T47D (cell line): ENCODE measurements around a stretch of chr6.

DNA sequence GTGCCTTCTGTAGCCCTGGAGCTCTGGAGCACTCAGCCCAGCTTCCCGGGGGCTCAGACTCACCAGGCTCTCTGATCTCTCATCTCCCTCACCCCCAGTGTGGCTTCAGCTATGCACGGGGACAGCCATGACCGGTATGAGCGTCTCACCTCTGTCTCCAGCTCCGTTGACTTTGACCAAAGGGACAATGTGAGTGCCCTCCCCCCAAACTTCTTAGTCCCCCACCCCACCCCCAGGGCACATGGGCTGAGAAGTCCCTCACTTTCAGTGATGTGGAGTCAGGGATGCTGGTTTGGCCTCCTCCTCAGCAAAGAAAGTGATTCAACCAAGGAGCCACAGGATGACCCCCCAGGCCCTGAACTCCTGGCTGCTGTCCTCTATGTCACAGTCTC, 8.9 kb downstream of the TMEM63B start:
- RRBS: 92% methylated on average over 3 of the region's 5 CpGs

GRCh38 chr6:44221149-44222175, 1.9 kb upstream of the SLC29A1 start:
- RRBS: no CpG with 5 or more reads among the region's 5 CpGs

- RRBS: 2% methylated on average over 4 of the region's 41 CpGs
Measured at GRCh38 chr6:44237853-44238549, 8.9 kb upstream of the HSP90AB1 start.

GRCh38 chr6:44260363-44261040, 3.2 kb upstream of the SLC35B2 start:
- RRBS: no CpG with 5 or more reads among the region's 4 CpGs

GRCh38 chr6:44275780-44276461, 5.7 kb downstream of the TMEM151B start:
- RRBS: 79% methylated on average over 22 of the region's 85 CpGs

DNA sequence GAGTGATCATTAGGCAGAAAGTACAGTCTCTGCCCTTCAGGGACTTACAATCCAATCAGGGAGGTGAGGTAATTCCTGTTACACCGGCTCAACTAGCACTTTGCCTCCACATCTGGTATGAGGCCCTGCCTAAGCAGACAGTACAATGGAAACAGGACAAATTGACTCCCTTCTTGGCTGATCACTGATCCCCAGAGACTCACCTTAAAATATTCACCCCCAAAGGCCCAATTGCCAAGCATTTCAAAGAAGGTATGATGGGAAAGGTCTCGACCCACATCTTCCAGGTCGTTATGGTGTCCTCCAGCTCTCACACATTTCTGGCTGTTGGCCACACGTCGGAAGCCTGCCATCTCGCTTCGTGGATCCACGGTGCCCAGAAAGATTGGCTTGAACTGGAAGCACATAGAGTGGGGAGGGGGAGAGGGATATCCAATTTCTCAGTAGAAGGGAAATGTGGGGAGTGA, 1.2 kb downstream of the AARS2 start:
- RRBS: no CpG with 5 or more reads among the region's 8 CpGs

DNA sequence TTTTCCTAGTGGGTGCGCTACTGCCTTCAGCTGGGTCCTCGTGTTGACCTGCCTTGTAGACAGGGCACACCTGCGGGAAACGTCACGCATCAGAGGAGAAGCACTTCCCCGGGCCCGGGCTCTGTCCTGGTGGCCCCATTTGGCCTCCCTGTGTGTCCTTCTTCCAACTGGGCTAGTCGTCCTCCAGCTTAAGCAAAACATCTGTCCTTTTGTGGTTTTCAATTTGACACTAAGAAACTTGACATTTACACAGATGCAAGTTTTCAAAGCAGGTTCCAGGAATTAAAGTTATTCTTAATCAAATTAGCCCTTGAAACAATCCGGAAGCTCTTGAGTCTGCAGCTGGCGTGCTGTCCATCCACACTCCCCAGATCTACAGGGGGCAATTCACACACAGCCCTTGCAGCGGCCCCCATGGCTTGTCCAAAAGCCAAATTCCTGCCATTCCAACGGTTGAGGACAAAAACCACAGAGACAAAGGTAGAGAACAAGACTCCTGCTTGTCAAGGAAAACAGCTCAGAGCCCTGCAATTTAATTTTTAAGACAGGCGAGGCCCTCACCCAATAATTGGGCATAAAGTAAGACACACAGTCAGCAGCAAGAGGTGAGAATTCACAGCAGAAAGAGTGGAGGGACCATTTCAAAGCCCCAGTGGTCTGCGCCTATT, 275.2 kb downstream of the CDC5L start:
- RRBS: no CpG with 5 or more reads among the region's 14 CpGs

DNA sequence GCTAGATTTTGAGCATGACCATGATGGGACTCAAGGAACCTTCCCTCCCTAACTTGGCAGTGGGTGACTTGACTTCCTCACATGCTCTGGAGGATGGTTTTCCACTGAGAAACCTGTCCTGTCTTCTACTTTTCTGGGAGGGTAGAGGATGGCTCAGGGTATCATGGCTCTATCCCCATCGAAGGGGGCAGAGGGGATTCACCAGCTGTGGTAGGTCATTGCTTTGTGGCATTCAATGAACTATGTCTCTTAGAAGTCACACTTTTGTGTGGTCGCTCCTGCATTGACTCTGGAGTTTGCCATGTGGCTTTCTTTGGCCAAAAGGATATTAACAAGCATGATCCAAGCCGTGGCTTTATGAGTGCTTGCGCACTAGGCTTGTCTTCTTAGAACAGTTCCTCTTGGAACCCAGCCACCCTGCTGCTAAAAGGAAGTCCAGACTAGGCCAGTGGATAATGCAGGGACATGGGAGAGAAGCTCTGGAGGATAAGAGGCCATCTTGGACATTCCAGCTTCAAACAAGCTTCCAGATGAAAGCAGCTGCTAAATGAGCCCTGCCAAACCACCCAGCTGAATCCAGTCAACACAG, 346.2 kb downstream of the CDC5L start:
- RRBS: no CpG with 5 or more reads among the region's 4 CpGs

- RRBS: no CpG with 5 or more reads among the region's 23 CpGs
Measured at GRCh38 chr6:45421389-45421813, 43.7 kb upstream of the SUPT3H start.

DNA sequence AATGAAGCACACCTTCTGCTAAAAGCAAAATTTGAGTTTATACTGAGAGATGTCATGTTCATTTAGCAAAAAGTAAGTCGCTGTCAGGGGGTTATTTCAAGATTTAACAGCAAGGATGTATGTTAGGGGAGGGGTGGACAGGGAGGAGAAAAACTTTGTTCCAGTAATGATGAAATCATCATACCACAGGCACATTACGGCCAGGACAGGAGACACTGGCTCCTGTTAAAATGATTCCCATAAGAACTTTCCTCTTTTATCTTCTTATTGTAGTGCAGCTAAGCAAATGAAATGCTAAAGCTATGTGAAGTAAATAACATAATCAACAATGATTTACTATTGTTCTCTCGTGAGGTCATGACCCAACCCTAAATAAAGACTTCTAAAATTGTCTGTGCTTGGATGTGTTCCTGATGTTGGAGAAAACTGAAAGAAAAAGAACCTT, 59.5 kb upstream of the SUPT3H start:
- RRBS: no CpG with 5 or more reads among the region's 3 CpGs

DNA sequence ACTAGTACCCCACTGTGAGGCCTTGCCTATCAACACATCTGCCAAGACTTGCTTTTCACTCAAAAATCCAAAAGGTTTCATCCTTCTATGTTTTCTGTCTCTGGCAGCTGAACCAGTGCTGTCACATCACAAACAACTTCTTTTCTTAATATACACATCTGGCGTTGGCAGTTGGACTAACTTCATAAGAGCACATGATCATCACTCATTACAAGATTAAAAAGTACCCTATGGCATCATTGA, 64.0 kb upstream of the SUPT3H start:
- RRBS: no CpG with 5 or more reads among the region's 1 CpG

DNA sequence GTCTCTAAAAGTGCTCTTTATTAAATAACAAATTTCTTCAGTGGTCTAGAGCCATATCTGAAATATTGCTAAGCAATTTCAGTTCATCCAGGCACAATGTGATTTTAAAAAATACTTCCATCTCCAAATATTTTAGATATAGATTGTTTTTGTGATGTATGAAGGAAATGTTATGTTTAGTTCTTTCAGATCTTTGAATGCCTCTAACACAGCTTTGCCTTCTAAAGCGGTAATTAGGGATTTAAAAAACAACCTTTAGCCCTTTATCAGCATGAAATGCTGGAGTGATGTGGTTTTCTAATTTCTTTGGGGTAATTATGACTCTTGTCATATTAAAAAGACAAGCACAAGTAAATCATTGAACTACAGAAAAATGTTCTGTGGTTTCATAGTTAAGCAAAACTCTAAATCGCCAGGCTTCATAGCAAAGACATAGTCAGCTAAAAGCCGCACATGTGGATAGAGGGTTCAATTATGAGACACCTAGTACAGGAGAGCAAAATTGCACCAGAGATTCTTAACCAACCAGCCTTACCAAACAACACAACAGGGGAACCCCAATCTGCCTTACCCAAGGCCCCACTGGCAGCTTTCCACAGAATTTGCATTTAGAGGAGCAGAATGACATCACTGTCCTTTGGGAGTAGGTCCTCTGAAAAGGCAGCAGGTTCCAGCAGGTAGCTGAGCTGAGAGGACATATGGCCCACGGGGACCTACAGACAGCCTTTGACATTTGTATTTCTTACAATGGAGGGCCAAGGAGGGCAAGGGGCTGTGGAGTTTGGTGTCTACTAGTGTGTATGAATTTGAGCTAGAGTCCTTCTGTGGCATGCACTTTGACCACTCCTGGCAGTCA, 170.8 kb upstream of the SUPT3H start:
- RRBS: no CpG with 5 or more reads among the region's 4 CpGs

- RRBS: no CpG with 5 or more reads among the region's 1 CpG
Measured at GRCh38 chr6:46051637-46052341, 36.1 kb upstream of the CLIC5 start.

DNA sequence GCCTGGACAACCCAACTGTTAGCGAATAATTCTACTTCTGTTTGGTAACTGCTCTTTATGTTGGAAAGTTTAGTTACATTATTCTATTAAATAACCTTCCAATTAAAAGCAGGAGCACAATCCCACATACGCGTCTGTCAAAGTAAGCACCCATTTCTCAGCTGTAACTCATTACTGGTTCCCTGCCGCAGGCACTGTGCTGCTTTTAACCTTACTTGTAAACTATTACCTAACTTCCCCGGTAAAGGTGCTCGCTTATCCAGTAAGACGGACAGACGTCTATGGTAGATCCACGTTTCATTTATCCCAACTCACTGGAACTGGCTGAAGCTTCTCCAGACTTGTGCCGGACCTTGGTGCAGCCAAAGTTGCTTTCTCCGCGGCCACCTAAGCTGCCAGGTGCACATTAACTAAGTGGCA, 504 bp upstream of the ENPP4 start:
- RRBS: 2% methylated on average over 6 of the region's 12 CpGs

- RRBS: no CpG with 5 or more reads among the region's 5 CpGs
Measured at GRCh38 chr6:46130711-46131070, 902 bp downstream of the ENPP4 start.

GRCh38 chr6:46489424-46489883, 1.8 kb downstream of the RCAN2 start:
- RRBS: no CpG with 5 or more reads among the region's 6 CpGs

GRCh38 chr6:46506141-46506600, 14.9 kb upstream of the RCAN2 start:
- RRBS: no CpG with 5 or more reads among the region's 4 CpGs

- RRBS: no CpG with 5 or more reads among the region's 7 CpGs
Measured at GRCh38 chr6:46655652-46656201, 3.0 kb downstream of the SLC25A27 start.

DNA sequence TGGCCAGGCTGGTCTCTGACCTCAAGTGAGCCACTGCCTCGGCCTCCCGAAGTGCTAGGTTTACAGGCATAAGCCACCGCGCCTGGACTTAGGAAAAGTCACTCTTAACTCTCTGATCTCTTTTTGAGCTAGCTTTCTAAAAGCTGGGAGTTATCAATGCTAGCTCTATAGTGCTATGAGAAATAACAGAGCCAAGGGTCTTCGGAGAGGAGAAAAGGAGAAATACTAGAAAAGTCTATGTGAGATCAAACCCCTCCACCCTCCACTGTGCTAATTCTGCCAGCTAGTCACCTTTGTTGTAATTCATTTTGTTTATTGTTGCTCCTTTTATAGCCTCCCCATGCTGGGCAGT, 90.3 kb upstream of the ADGRF1 start:
- RRBS: no CpG with 5 or more reads among the region's 5 CpGs